BE2C (cell line): ENCODE data around the gene INSL3.

DNA sequence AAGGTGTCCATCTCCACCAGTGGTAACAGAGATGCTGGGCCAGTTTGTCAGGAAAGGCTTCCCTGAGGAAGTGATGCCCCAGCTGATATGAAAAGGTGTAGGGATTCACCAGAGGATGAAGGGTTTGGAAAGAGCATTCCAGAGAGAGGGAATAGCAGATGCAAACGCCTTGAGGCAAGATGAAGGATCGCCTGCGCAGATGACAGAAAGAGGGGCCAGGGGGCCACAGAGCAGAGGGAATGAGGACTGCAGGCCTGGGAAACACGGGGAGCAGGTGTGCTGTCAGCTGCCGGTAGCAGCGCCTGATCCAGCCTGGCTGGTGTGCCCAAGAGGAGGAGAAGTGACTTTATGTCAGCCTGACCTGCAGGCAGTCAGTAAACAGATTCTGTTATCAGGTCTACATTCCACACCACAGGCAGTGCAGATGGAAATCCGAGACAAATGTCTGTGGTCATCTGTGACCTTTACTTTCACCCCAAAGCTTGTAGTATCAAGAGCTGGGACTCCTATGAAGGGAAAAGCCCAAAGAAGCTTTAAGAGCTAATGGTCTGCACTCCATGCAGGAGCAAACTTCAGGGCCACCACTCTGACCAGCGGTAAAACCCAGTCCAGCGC lies 7.9 kb downstream of the EPS15L1 start:
- RRBS = no CpG with 5 or more reads among the region's 9 CpGs

DNA sequence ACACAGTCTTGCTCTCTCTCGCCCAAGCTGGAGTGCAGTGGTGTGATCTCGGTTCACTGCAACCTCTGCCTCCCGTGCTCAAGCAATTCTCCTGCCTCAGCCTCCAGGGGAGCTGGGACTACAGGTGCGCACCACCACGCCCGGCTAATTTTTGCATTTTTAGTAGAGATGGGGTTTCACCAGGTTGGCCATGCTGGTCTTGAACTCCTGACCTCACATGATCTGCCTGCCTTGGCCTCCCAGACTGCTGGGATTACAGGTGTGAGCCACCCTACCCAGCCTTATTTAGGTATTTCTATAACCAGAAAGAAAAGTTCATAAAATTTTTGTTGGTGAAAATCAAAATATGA lies 1.5 kb upstream of the CHERP start:
- RRBS = no CpG with 5 or more reads among the region's 6 CpGs

DNA sequence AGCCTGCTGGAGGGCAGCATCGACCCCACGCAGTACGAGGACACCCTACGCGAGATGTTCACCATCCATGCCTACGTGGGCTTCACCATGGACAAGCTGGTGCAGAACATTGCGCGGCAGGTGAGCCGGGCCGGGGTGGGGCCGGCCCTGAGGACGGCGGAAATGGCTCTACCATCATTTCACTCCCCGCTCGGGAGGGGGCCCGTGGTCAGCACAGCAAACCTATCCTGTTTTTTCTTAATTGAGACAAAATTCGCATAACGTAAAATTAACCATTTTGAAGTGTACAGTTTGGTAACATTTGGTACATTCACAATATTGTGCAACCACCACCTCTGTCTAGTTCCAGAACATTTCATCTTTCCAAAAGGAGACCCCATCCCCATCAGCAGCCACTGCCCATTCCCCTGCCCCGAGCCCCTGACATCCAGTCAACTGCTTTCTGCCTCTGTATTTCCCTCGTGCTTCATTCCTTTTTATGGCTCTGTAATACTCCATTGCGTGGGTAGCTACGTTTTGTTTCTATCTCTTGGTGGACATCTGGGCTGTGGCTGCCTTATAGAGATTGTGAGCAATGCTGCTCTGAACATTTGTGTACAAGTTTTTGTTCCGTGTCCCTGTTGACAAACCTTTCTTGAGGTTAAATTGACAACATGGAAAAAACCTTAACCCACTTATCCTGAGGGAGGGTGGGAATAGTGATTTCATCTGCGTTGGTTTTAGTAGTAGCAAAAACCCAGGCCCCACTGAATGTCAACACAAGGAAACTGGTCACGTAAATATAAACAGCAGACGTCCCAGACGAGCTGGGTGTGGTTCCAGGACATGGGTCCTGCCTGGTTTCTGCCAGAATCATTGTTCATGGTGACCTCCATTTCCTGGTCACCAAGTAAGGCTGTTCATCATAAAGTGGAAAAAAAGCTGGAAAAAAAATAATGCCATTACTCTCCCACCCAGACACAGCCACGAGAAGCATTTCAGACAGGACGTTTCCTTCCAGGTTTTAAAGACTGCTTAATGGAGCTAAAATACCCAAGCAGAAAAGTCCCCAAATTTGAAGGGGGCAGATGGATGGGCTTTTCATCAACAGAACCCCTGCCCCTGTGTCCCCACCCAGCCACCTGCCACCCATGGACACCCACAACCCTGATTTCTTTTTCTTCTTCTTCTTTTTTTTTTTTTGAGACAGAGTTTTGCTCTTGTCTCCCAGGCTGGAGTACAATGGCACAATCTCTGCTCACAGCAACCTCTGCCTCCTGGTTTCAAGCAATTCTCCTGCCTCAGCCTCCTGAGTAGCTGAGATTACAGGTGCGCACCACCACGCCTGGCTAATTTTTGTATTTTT lies 17.0 kb upstream of the F2RL3 start:
- RRBS = no CpG with 5 or more reads among the region's 31 CpGs

DNA sequence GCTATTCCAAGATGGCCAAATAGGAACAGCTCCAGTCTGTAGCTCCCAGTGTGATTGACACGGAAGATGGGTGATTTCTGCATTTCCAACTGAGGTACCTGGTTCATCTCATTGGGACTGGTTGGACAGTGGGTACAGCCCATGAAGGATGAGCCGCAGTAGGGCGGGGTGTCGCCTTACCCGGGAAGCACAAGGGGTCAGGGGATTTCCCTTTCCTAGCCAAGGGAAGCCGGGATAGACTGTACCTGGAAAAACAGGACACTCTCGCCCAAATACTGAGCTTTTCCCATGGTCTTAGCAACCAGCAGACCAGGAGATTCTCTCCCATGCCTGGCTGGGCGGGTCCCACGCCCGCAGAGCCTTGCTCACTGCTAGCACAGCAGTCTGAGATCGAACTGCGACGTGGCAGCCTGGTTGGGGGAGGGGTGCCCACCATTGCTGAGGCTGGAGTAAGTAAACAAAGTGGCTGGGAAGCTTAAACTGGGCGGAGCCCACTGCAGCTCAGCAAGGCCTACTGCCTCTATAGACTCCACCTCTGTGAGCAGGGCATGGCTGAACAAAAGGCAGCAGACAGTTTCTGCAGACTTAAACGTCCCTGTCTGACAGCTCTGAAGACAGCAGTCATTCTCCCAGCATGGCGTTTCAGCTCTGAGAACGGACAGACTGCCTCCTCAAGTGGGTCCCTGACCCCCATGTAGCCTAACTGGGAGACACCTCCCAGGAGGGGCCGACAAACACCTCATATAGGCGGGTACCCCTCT lies 65.4 kb downstream of the CPAMD8 start:
- RRBS = 67% methylated on average over 1 of the region's 19 CpGs

- RRBS = no CpG with 5 or more reads among the region's 15 CpGs
These were observed 12.0 kb downstream of the MYO9B start for GRCh38 chr19:17087578-17088036.

- RRBS = no CpG with 5 or more reads among the region's 22 CpGs
These were observed 16.3 kb downstream of the MYO9B start for GRCh38 chr19:17091579-17092535.

- RRBS = no CpG with 5 or more reads among the region's 7 CpGs
These were observed 29.1 kb downstream of the MYO9B start for GRCh38 chr19:17104690-17105156.

DNA sequence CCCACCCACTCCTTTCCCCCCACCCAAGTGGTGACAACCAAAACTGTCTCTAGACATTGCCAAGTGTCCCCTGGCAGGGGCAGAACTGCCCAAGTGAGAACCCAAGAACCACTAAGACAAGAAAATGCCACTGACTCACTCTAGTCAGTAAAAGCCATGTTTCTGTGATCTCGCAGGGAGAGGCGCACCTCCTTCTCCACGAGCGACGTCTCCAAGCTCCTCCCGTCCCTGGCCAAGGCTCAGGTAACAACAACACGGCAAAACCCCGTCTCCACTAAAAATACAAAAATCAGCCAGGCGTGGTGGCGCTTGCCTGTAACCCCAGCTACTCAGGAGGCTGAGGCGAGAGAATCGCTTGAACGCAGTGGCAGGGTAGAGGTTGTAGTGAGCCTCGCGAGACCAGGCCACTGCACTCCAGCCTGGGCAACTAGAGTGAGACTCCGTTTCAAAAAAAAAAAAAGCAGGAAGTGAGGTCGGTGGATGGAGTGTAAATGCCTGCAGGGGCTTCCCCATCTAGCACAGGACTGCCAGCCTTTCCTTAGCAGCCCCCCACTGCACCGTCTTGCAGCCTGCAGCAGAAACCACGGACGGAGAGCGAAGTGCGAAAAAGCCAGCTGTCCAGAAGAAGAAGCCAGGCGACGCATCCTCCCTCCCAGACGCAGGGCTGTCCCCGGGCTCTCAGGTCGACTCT lies 17.4 kb upstream of the USE1 start:
- RRBS = 76% methylated on average over 2 of the region's 27 CpGs

DNA sequence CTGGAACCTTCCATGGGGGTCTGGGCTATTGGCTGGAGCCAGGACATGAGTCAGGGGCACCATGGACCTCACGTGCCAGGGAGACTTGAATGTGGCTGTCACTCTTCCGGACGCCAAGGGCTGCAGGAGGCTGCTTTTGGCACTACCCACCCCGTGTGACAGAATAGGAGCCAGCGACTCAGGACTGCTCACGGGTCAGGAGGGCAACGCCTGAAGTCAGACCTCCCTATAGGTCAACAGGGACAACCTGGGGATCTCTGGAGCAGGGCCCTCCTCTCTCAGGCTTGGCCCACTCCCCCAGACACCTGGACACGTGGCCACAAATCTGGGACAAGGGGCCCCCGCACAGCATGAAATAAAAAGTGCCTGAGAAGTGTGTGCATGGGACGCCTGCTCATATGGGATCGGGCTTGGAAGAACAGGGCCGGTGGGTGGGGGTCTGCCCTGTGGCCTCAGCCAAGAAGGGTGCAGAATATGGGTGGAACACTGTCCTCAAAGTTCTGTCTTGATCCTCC lies 2.2 kb upstream of the USE1 start:
- RRBS = no CpG with 5 or more reads among the region's 12 CpGs

GRCh38 chr19:17220070-17220962 lies 5.2 kb downstream of the USE1 start:
- RRBS = no CpG with 5 or more reads among the region's 21 CpGs

DNA sequence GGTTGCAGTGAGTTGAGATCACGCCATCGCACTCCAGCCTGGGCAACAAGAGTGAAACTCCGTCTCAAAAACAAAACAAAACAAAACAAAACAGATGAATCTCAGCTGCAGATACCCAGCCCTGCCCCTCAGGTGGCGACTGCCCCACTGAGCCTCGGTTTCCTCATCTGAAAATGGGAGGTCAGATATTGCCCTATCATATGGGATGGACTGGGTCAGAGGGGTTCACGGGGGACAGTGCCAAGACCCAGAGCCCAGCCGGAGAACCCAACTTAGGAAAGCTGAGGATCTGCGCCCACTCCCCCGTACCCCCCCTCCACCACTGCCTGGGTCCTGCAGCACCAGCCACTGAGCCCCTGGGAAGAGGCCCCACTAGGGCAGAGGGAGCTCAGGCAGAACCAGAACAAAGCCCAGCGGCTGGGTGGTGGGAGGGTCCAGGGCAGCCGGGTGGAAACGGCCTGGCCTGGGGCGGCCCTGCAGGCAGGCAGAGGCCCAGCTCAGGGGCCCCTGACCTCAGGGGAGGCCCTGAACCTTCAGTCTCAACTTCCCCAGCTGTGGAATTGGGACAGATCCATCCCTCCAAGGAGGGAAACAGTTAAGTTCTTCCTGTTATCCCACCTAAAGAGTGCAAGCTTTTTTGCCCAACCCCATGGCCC lies 3.3 kb downstream of the NR2F6 start:
- RRBS = no CpG with 5 or more reads among the region's 13 CpGs

GRCh38 chr19:17246954-17247138 lies 1.1 kb upstream of the NR2F6 start:
- RRBS = no CpG with 5 or more reads among the region's 4 CpGs

DNA sequence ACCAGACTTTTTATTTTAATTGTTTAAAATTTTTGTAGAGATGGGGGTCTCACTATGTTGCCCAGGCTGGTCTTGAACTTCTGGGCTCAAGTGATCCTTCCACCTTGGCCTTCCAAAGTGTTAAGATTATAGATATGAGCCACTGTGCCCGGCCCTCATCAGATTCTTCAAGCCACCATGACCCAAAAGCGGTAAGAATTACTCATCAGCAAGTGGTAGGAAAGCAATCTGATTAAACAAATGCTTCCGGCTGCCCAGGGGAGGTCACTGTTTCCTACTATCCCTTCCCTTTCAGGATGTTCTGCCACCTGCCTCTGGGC lies 7.1 kb downstream of the ABHD8 start:
- RRBS = 34% methylated on average over 2 of the region's 3 CpGs

DNA sequence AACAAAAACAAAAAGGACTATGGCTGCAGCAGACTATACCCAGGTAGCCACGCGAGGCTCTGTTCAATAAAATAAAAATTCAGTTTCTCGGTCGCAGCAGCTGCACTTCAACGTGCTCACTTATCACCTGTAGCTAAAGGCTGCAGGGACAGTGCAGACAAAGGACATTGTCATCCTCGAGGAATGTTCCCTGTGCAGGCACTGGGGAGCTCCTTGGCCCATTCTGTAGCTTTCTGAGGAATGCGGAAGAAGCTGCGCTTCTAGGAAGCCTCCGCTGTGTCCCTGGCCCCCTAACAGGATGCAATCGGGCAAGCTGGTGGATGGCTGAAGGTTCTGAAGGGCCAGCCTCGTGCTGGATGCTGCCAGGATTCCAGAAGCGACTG lies 8.1 kb downstream of the ANO8 start:
- RRBS = no CpG with 5 or more reads among the region's 12 CpGs

DNA sequence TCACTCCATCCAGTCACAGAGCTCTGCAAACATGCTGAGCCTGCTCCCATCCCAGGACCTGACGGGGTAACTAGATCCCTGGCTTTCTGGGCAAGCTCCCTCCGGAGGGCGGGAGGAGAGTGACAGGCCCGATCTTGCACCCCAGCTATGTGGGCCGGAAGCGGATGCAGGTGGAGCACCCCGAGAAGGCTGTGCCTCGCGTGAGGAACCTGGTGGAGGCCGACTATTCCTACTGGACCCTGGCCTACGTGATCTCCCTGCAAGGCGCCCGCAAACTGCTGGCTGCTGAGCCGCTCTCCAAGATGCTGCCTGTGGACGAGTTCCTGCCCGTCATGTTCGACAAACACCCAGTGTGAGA lies 25.1 kb downstream of the COLGALT1 start:
- RRBS = 91% methylated on average over 4 of the region's 17 CpGs

DNA sequence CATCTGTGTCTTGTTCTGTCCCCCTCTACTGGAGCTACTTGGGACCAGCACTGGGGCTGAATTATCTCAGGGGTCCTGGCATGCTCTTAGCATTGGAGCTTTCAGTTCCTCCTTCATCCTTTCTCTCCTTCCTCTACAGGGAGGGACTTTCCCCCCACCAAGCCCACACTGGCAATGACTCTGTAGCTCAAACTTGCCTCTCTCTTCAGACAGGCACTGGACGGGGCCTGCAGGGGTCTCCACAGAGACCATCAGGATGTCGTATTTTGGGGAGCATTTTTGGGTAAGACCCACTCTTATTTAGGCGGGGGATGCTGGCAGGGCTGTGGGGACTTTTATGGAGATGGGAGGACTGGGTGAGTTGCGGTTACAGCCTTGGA lies 3.6 kb downstream of the FCHO1 start:
- RRBS = no CpG with 5 or more reads among the region's 4 CpGs

DNA sequence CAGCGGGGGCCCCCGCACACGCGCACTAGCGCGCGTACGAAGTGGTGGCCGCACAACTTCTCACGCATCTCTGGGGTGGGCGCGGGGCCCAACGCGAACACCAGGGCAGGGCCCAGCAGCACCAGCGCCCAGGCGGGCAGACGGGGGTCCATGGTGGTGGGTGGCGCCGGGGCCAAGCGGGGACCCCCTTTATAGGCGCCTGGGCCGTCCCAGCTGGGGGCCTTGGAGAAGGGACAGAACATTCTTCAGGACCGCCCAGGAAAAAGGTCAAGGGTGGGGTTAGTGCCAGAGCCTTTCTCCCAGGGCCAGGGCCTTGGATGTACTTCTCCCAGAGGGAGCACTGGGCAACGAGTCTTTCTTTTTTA lies at the start of gene INSL3:
INSL3 (minus strand) TSS at position 165 of the 365 bp plus-strand sequence.
- RRBS = no CpG with 5 or more reads among the region's 24 CpGs

DNA sequence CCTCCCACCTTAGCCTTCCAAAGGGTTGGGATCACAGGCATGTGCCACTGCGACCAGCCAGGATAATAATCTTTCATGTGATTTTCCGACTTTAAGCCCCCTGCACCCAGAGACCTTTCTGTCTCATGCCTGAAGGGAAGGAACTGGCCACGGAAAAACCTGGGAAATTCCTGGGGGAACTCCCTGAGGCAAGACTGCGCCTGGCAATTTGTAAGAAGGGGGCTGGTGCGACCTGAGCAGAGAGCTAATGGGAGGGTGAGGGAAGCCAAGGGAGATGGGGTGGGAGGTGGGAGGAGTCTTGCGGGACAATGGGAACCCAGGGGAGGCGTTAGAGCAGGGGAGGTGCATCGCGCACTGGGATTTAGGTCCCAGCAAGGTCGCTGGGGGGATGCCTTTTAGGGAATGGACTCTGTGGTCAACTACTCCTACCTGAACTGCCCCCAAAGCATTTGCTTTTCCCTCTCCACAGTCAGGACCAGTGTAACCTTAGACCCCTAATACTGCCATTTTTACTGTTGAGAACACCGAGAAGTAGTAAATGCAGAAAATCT lies 1.0 kb upstream of the CCDC124 start:
- RRBS = no CpG with 5 or more reads among the region's 11 CpGs

DNA sequence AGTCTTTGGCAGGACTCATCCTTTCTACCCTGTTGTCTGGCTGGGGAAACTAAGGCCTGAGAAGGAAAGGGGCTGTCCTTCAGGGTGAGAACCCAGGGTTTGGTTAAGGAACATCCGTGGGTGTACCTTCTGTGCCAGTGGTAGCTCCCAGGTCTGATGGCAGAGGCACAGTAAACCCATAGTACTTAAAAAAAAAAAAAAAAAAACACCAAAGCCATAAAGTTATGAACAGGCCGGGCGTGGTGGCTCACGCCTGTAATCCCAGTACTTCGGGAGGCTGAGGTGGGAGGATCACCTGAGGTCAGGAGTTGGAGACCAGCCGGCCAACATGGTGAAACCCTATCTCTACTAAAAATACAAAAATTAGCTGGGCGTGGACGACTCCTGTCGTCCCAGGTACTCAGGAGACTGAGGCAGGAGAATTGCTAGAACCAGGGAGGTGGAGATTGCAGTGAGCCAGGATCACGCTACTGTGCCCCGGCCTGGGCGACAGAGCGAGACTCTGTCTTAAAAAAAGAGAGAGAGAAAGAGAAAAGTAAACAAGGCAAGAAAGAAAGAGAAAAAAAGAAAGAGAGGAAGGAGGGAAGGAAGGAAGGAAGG lies 7.8 kb upstream of the ARRDC2 start:
- RRBS = no CpG with 5 or more reads among the region's 13 CpGs

DNA sequence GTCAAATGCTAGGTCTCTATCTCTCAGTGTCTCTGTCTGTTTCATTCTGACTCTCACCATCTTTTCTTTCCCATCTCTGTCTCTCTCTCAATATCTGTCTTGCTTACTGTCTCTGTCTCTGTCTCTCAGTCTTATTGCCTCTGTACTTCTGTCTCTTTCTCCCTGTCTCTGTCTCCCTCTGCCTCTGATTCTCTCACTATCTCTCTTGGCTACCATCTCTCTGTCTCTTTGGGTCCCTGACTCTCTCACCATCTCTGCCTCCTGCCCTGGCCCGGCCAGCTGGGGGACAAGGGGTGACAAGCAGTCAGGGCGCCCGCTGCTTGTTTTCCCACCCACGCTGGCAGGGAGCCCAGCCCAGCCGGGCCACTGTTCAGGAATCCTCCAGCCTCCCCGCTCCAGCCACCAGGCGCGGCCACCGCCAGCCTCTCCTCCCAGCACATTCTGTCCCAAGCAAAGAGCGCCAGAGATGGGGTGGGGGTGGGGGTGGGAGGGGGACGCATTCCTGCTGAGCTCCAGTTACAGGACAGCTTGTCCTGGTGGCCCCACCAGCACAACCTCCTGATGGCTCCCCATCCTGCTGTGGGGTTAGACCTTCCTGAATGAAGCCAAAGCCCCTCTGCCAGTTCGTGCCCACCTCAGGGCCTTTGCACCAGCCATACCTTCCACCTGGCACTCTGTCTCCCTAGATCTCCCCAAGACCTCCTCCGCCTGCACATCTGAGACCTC lies 12.2 kb downstream of the ARRDC2 start:
- RRBS = 24% methylated on average over 3 of the region's 13 CpGs